Airway epithelial cell (primary cell): Measurements from ENCODE around the genes EFCAB11 and RPS6KA5.

- RAMPAGE, long total RNA = no peak
Observed at GRCh38 chr14:89402301-89402825, 14.7 kb downstream of the FOXN3 start.

DNA sequence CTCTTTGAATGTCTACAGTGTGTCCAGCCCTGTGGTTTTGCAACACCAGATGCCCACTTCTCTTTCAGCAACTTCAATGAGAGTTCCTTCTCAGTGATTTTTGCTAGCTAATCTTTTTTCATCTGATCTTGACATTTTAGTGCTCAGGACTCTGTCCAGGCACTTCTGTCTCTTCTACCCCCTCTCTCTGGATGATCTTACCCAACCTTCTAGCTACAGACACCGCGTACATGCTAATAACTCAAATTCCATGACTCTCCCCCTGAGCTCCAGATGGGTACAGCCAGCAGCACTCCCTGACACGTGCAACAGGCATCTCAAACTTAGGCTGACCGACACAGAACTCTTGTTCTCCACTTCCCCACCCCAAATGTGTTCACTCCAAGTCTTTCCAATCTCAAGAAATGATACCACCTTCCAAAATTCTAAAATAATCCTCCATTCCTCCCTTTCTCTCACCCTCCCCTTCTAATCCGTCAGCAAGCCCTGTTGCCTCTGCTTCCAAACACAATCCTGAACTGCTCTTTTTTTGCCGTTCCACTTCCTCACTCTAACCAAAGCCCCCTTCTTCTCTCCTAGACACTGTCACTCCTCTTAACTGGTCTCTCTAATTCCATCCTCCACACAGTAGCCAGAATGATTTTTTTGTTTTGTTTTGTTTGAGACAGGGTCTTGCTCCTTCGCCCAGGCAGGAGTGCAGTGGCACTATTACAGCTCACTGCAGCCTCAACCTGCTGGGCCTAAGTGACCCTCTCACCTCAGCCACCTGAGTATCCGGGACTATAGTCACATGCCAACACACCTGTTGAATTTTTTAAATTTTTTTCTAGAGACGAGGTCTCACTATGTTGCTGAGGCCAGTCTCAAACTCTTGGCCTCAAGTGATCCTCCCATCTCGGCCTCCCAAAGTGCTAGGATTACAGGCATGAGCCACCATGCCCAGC lies 161.4 kb upstream of the FOXN3 start:
- RAMPAGE, long total RNA = no peak

DNA sequence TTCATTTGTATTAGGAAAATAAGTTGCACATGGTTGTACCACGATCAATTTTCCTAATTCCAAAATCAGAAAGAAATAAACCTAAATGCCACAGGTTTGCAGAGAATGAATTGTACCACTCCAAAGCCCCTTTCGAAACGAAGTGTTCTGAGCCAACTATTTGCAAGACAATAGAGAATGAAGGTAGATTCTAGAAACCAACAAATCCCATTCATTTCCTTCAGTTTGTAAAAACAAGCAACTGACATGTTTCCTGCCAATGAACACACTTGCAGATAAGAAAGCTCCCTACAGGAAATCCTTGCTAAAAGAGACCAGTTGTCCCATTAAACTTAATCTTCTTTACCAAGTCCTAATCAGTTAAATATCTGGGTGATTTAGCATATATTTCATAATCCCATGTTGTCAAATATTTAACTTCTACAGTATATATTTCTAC lies 198.4 kb upstream of the FOXN3 start:
- RAMPAGE, long total RNA = no peak

DNA sequence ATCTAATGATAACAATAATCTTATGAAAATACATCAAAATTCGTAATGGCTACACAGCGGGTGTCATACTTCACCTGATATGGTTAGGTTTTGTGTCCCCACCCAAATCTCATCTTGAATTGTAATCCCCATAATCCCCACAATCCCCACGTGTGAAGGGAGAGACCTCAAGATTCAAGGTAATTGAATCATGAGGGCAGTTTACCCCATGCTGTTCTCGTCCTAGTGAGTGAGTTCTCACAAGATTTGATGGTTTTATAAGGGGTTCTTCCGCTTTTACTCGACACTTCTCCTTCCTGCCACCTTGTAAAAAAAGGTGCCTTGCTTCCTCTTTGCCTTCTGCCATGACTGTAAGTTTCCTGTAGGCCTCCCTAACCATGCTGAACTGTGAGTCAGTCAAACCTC lies 209.4 kb upstream of the FOXN3 start:
- RAMPAGE, long total RNA = no peak

- RAMPAGE, long total RNA = start-site peak on the minus strand at chr14:89954683-89954729, 83 and 73 reads in 2 replicates
Observed at GRCh38 chr14:89954212-89955258, at the start of gene EFCAB11. Gene EFCAB11 (minus strand): TSS chr14:89954730.

DNA sequence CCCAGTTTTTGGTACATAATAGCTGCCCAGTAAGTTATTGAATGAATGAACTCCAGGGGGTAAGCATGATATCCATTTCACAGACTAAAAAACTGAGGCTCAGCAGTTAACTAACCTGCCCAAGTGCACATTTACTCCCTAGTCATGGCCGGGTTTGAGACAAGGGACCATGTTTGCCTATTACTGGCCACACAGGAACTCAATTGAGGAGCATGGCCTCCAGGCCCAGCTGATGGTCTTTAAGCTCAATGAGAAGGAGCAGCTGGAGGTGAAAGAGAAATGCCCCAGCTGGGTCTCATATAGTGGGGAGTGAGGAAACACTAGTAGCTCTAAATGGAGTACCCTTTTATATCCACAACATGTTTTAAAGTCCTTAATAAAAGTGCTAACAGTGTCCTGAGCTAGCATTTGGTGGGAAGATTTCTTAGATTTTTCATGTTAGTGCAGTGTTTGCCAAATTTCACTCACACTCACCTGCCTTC lies 1.6 kb downstream of the TDP1 start:
- RAMPAGE, long total RNA = no peak

GRCh38 chr14:90060133-90060919 lies 1.5 kb upstream of the KCNK13 start:
- RAMPAGE, long total RNA = no peak

- RAMPAGE, long total RNA = no peak
Observed at GRCh38 chr14:90060958-90061547, 741 bp upstream of the KCNK13 start.

DNA sequence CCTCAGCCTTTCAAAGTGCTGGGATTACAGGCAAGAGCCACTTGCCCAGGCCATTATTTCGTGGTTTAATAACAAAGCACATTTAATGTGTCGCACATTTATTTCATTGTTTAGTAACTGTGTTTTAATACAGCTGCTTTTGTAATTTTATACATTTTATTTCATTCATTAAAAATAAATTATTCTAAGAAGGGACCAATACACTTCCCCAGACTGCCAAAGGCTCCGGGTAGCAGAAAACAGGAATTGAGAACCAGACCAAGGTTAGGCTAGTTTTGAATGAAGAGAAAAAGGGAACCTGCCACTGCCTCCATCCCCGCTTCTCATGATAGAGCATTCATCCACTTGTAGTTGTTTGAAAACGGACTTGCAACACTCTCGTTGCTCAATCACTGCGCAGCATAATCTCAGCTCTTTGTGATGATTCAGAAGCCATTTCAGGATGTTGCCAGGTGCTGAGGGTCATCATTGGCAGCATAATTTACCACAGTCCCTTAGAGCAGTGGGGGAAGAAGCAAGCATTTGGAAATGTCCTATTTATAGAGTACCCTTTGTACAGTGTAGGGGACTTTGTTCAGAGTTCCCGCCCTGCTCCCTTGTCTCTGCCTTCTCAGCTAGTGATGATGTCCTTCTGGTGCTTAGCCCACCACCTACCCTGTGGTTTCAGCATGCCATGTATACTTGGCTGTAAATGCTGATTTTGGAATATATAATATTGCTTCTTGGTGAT lies 25.6 kb downstream of the KCNK13 start:
- RAMPAGE, long total RNA = no peak

GRCh38 chr14:90292273-90292714 lies 35.9 kb downstream of the PSMC1 start:
- RAMPAGE, long total RNA = no peak

GRCh38 chr14:90294949-90295403 lies 36.8 kb downstream of the NRDE2 start:
- RAMPAGE, long total RNA = no peak

- RAMPAGE, long total RNA = no peak
Observed at GRCh38 chr14:90384473-90384792, 12.4 kb upstream of the CALM1 start.

GRCh38 chr14:90401904-90402505 lies 5.2 kb downstream of the CALM1 start:
- RAMPAGE, long total RNA = no peak

DNA sequence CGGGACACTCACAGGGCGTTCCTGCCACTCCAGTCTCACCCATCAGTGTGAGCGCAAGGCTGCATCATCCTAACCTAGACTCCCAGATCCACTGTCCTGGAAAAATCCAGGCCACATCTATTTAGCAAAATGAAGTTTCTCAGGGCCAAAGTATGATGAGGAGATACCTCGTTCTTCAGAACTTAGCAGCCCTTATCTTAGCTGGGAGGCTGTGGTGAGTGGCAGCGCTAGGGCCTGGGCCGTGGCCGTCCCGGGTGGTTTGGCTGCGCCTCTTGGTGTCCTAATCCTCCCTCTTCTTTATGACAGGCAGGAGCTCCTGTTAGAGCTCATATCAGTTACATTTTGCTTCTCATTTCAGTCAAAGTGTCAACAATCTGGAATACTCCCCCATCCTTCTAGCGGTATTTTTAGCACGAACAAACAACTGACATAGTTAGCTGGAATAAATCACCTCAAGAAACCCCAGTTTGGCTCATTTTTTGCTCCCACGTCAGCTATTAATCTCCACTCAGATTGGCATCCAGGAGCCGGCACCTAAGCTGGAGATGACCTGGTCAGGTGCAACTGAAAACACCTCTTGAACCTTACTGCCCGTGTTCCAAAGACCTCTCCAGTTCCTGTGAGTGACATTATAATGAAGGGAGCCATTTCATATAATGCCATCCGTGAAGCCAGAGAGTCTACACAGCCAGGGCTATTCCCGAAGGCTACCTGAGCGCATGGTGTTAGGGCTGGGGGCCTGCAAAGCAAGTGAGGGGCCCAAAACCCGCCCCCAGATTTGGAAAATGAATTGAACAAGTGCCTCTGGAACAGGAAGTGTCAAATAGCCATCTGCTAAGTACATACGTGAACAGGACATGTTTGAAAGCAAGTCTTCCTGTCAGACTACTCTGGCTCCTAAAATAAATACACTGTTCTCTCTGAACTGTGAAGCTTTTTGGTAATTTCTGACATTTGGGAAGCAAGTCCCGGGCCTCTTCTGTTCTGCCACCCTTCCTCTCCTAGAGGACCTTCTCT lies 188.6 kb downstream of the TTC7B start:
- RAMPAGE, long total RNA = no peak

GRCh38 chr14:90721983-90722321 lies 94.3 kb downstream of the TTC7B start:
- RAMPAGE, long total RNA = no peak

DNA sequence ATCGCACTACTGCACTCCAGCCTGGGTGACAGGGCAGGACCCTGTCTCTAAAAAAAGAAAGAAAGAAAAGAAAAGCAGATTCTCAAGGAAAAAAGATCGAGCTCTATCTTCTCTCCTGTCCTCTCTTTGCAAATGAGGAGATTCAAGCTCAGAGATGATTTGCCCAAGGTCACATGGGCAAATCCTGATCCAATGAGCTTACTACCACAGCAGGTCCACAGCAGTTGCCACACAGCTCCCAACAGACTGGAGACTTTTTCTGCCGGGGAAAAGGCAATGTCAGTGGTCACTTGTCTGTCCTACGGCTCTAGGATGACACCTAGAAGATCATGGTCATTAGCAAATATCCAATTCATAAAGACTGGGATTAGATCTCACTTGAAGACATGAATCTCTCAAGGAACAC lies 58.8 kb downstream of the TTC7B start:
- RAMPAGE, long total RNA = no peak

DNA sequence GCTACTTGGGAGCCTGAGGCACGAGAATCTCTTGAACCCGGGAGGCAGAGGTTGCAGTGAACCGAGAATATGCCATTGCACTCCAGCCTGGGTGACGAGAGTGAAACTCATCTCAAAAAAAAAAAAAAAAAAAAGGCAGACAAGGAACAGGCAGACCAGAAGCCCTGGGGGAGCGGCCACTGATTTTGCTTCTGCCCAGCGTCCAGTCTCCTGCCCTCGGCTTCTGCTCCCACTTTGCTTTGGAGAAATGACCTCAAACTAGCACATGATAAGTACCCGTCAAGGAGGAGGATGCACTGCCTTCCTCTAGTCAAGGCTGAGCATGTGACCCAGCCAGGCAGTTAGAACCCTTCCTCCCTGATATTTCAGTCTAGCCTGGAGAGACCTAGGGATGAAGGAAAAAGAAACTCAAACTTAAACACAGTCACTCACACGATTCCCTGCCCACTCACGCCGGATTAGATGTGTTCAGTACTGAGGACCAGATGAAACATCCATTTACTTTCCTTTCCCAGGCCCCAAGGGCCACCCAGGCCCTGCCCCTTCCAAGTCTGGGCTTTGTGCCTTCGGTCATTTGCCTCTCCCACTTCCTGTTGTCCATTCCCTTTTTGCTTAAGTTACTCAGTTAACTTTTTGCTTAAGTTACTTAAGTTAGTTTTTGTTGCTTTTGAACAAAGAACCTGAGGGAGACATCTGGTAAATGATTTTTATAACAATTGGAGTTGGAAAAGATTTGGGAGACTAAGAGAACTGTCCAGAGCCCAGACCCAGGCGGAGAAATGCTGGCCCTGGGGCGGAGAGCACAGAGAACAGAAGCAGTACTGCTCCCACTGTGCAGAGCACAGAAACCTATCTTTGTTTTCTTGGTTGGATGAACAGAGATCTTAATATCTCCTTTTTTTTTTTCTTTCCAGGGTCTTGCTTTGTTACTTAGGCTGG lies 22.9 kb upstream of the TTC7B start:
- RAMPAGE, long total RNA = no peak

- RAMPAGE, long total RNA = no peak
Observed at GRCh38 chr14:91022311-91022865, 38.1 kb downstream of the RPS6KA5 start.

- RAMPAGE, long total RNA = start-site peak on the minus strand at chr14:91060585-91060623, 59 and 30 reads in 2 replicates
Observed at GRCh38 chr14:91059918-91060784, at the start of gene RPS6KA5. Gene RPS6KA5 (minus strand): TSS chr14:91060641.

- RAMPAGE, long total RNA = no peak
Observed at GRCh38 chr14:91142333-91142808, 28.5 kb downstream of the DGLUCY start.